Peritoneum (tissue), 1 donor: ENCODE data around the gene C2CD6.

DNA sequence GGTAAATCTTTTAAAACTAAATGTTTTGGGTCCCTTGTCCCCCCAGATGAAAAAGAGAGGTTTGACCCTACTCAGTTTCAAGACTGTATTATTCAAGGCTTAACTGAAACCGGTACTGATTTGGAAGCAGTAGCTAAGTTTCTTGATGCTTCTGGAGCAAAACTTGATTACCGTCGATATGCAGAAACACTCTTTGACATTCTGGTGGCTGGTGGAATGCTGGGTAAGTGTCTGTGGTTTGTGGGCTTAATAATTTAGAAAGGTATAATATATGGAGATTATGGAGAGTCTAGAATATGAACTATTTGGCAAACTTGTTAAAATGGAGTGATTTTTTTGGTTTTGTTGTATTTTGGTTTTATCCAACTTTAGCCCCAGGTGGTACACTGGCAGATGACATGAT, 3.6 kb downstream of the BZW1 start:
- PRO-cap: no peak

GRCh38 chr2:200819161-200819676, 7.5 kb downstream of the BZW1 start:
- PRO-cap: no peak

DNA sequence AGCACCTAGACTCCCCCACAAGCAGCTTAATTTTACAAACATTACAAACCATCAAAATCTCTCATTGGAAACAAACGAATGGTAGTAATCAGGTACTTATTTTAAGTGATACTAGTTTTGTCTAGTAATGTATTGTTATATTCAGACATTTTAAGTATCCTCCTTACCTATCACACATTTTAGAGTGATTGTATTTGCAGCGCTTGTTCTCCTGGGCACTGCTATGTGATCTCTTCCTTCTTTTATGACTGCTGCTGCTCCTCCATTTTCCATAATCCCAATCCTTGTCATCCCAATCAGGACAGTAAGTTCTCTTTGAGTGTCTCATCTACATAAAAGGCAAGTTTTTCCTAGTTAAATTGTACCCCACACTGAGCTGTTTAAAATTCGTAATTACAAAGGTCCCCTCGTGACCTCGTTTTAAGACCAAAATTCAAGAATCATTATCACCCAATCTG, 2.9 kb downstream of the CLK1 start:
- PRO-cap: no peak

- PRO-cap: no peak
Observed at GRCh38 chr2:200964326-200964567, 787 bp upstream of the ORC2 start.

GRCh38 chr2:201070894-201071474, 487 bp downstream of the HYCC2 start:
- PRO-cap: no peak

DNA sequence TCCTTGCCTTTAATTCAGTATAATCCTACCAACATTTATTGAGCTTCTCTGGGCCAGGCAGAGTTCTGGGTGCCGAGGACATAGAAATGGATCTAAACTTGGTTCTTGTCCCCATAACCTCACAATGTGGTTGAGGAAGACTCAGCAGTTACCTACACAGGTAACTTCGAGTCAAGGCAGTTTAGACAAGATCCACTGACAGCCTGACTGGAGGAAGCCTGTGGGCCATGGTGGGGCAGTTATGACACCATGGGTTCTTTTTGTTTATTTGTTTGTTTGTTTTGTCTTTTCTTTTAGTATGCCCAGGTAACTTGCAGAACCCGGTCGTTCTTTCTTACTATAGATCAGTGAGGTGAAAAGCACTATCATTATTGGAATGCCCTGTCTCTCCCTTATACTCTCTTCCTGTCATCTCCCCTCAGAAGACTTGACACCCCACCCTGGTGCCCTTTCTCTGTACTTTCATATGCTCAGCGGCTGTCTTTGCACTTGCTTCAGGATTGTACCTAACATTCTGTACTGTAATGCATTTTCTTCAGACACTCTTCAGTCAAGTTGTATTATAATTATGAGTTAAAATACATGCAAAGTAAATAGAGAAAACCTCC, 3.3 kb downstream of the CFLAR start:
- PRO-cap: no peak

GRCh38 chr2:201233214-201234250, 26.8 kb upstream of the CASP8 start:
- PRO-cap: no peak

GRCh38 chr2:201413965-201414476, 37.2 kb downstream of the TRAK2 start:
- PRO-cap: no peak

DNA sequence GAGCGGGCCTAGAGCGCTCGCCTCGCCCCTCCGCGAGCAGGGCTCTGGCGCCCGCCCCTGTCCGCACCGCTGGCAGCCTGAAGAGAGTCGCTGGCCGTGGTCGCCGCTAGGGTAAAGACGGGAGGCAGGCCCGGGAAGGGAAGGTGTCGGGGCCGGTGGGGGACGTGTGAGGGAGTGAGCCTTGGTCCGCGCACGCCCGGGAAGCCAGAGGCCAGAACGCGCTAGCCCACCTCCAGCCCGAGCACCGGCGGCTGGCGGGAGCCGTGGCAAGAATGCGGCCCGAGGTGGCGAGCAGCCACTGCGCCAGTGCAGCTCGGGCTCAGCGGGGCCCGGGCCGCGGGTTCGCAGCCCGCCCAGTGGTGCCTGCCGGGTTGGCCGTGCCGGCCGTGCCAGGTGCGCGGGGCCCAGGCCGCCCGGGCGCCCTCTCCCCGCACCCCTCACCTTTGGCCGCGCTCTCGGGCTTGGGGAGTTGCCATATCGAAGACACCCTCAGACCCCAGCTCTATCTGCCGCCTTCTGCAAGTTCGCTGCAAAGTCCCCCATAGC, 361 bp downstream of the STRADB start:
- PRO-cap: unidirectional peak, plus-strand start at position 146 of the sequence

DNA sequence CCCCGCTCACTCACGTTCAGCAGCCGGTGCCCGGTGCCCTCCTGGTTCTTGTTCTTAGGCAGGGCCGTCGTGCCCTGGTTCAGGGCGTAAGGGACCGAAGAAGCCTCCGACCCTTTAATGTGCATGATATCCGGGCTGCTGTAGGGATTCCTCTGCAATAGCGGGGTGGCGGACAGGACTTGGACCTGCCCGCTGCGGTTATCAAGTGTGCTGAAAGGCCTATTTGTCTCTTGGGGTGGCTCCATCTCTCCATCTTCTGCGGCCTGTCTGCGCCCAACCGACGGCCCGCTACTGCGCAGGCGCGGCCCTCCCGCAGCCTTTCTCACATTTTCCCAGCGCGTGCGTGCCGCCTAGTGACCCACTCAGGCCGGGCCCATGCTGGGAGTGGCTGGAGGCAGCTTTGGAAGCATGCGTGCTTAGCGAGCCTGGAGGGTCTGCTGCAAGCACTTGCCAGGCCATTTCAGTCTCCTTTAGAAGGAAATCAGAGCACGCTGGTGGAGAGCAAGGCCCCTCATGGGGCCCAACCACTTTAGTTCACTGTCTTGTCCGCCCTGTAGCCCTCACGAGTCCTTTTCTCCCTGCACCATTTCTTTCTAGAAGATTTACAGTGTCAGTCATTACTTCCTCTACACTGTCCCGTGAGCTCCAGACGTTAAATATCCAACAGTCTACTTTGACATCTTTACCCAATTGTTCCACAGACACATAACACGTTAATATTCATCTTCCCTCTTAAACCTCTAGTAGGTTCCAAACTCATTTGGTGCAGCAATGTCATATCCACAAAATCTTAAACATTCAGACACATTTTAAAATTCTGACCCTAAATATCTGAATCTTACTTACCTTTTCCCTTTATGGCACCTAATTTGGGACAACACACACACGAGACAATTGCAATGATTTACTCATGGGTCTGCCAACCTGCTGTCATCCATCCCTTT, at the start of gene C2CD6:
Gene C2CD6, minus strand, starts transcription at position 293 of the 944 bp plus-strand sequence.
- PRO-cap: no peak

- PRO-cap: no peak
Observed at GRCh38 chr2:201758174-201758621, 22.5 kb downstream of the ALS2 start.

DNA sequence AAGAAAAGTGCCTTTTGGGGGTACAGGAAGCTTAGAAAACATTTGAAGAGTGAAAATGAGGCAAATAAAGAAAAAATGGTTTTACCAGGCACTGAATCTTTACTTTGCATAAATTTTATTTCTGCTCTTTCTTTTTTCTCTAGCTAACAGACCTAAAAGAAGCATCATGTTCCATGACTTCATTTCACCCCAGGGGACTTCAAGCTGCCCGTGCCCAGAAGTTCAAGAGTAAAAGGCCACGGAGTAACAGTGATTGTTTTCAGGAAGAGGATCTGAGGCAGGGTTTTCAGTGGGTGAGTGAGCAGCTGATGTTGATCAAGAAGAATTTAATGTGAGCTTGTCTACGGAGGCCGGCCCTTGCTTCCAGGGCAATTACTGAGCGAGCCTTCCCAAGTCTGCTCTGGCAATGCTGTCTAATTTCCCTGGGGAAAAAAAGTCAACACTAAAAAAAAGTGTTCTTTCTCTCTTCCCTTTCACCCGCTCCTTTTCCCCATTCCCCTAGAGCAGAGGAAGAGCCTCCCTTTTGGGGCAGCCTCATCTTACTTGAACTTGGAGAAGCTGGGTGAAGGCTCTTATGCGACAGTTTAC, 1.1 kb downstream of the CDK15 start:
- PRO-cap: no peak

- PRO-cap: no peak
Observed at GRCh38 chr2:201978032-201978430, 55.6 kb upstream of the FZD7 start.

GRCh38 chr2:202032497-202033672, 770 bp upstream of the FZD7 start:
- PRO-cap: no peak

GRCh38 chr2:202036541-202037682, 3.3 kb downstream of the FZD7 start:
- PRO-cap: no peak

GRCh38 chr2:202091182-202092090, 18.4 kb downstream of the KIAA2012 start:
- PRO-cap: no peak

DNA sequence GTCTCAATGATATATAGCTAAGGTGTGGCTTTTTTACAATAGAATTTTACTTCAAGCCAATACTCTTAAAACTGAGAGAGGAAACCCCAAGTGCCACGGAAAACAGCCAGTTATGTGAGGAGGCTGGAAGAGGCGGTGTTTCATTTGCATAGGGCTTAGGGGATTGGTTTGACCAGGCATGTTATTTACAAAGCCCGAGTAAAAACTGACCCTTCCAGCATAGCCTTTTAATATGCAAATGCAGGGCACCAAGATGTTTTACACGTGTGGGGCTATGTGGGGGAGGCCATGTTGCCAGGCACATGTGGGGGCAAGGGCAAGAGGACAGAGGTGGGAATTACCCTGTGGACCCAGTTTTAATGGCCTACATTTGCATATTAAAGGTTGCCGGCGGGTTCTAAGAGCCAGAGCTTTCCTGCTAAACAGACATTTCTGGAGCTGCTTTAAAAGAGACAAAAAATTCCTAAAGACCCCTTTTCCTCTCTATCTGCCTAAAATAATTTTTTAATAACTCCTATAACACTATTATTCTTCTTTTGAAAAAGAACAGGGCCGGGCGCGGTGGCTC, 11.5 kb upstream of the SUMO1 start:
- PRO-cap: no peak

- PRO-cap: no peak
Observed at GRCh38 chr2:202277862-202278454, 12.4 kb downstream of the NOP58 start.

DNA sequence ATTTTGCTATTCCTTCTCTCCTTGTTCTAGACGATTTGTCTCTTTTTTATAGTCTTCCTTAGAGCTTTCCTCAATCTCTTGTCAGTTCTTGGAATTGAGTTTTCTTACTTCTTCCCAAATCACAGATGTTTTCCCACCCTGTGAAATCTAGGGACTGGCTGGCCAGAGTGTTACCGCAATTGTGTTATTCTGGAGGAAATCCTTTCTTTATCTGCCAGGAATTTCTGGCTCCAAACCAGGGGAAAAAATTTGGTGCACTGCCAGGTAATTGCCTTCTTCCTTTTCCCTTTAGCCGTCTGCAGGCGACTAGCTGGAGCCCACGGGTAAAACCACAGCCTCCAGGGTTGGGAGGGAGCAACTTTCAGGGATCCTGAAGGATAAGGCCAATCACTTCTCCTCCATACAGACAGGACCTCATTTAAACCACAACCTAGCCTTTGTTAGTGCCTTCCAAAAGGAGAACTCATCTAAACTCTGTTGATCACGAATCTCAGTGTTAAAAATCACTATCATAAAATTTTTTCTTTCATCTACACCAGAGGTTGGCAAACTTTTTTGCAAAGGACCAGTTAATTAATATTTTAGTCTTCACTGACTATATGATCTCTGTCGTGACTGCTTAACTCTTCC, 51.9 kb downstream of the NOP58 start:
- PRO-cap: no peak

DNA sequence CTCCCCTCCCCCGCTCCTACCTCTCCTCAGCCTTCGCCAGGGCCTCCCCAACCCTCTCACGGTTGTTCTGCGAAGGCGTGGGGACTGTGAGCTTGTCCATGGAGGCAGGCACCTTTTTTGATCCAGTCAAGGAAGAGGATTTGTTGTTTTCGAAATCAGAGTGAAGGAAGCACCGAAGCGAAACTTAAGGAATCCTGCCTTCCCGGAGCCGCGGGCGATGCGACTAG, 557 bp downstream of the BMPR2 start:
- PRO-cap: no peak